ENCODE data around the genes MRTFB and BMERB1.

DNA sequence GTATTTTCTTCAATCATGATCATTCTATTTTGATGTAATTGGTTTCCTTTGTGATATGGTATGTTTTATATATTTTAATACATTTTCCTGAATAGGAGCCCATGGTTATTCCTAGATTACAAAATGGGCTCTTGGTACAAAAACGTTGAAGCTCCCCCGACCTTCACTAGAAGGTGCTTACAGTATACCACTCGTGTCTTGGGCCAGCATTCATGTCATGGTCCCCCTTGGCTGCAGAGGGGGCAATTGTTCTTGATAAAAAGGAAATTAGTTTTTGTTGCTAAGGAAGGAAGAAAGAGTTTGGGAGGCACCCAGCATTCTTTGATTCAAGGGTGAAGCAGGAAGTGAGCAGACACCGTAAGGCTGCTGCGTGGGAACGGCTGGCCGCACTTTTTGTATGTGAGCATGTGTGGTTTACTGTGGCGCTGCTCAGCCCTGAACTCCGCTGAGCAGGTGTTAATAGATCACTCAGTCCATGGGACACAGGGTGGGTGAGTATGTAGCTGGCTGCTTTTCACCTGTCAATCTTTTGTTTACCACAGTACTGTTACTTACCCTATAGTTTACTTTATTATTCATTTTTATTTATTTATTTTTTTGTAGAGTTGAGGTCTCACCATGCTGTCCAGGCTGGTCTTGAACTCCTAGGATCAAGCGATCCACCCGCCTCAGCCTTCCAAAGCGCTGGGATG lies 103.6 kb downstream of the SNX29 start:
- CAGE, long polyA plus RNA, result no peak
- RRBS, result no CpG with 5 or more reads among the region's 12 CpGs

DNA sequence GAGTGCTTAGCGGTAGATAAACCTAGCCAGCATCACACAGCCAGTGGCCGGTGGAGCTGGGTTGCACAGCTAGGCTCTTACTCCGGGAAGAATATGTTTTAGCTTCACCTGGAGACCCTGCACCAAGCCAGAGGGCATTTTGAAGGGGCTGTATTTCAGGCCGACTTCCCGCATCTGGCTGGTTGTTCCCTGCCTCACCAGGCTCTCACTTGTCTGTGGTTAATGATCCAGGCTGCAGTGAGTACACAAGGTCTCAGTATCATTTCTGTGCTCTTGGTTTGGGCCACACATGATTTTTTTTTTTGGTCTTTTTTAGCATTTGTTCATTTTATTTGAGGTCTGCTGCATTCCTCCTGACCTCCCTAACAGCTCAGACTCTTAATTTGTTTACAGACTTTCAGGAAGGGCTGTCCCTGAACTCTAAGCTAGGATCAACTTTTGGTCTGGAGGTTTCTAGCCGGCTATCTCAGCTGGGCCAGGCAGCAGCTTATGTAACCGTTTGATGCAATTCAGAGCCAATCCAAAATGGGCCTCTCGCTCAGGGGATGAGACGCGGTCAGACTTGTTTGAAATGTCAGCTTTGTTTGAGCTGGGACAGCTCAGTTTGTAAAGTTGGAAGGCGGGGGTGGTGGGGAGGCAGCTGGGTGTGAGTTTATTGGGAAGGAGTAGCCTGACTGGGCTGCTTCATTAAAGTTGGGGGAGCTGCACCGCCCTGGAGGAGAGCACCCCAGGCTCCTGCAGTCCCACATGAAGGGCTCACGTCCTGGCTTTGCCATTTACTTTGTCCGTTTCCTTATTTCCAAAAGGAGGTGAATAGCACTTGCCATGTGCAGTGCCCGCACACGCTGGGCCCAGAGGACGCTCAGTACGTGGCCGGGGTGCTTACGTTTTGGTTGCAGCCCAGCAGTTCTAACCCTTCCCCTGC lies 121.0 kb downstream of the SNX29 start:
- CAGE, long polyA plus RNA, result no peak
- RRBS, result no CpG with 5 or more reads among the region's 20 CpGs

DNA sequence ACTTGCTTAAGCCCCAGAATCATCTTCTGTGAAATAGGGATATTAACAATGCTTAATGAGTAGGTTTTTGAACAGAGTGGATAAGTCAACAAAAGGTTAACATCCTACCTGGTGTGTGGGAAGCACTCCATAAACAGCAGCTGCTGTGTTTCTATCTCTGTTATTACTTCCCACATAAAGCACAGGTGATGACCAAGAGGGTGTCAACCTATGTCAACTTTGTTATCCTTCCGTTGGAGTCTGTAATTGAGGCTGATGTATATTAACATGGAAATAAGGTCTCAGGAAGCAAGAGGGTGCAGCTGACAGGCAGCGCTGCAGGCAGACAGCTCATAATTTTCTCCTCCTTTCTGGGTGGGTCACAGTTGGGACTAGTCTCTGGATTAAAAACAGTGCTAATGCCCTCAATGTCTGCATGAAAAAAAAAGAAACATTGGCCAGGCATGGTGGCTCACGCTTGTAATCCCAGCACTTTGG lies 269.4 kb downstream of the SNX29 start:
- CAGE, long polyA plus RNA, result no peak
- RRBS, result no CpG with 5 or more reads among the region's 3 CpGs

DNA sequence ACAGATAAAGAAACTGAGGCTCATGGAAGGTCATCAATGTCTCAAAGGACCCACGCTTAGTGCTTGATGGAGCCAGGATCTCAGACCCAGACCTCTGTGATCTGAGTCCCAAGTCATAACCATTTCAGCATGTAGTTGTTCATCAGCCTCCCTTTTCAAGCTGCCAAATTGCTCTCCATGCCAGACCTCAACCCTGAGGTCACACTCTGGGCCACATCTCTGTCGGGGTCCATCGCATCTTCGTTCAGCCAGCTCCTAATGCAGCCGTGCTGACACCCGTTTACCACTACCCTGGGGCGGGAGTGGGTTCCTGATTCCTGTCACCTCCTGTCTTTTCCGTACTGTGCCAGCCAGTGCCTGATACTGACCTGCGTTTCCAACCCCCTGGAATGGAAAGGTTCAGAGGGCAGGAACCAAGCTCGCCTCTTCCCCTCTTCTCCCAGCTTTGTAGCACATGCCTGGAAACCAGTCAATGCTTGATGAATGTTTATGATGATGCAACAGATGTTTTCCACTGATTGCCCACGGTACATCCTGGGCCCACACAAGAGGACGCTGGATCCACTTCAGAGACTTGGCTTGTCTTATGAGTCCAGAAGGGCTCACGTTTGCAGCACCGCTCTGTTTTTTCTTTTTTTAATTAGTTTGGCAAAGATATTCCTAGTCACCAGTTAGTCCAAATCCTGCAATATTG lies 262.1 kb downstream of the CPPED1 start:
- CAGE, long polyA plus RNA, result no peak
- RRBS, result no CpG with 5 or more reads among the region's 14 CpGs

GRCh38 chr16:12552352-12552864 lies 251.3 kb downstream of the CPPED1 start:
- CAGE, long polyA plus RNA, result no peak
- RRBS, result no CpG with 5 or more reads among the region's 8 CpGs

DNA sequence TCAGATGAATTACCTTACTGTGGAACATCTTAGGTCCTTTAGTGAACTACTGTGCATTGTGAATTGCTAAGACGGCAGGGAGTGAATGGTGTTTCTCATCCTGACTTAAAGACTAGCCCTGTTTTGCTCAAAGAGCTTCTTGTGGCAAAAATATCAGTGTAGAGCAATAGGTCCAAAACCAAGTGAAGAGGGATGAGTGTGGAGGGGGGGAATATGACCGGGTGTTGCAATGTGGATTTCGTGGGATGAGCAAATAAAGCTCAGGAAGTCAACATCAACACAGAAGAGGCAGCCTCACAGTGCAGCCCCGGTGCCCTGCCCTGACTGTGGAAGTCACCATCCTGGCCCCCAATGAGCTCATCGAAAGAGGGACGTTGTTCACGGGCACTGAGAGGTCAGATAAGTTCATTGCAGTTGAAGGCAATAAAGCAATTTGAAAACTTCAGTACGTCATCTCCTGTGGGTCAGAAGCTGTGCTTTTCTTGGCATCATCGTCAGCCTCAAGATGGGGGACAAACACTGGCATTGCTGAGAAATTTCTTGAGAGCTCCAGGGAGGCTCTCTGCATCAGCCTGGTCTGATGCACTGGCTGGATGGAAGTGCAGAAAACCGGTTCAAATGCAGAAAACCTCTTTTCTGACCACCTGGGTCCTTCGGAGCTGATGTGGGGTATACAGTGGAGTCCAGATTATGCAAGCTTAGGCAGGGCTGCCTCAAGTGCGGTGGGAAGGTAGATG lies 159.7 kb downstream of the CPPED1 start:
- CAGE, long polyA plus RNA, result no peak
- RRBS, result 2% methylated on average over 3 of the region's 12 CpGs

DNA sequence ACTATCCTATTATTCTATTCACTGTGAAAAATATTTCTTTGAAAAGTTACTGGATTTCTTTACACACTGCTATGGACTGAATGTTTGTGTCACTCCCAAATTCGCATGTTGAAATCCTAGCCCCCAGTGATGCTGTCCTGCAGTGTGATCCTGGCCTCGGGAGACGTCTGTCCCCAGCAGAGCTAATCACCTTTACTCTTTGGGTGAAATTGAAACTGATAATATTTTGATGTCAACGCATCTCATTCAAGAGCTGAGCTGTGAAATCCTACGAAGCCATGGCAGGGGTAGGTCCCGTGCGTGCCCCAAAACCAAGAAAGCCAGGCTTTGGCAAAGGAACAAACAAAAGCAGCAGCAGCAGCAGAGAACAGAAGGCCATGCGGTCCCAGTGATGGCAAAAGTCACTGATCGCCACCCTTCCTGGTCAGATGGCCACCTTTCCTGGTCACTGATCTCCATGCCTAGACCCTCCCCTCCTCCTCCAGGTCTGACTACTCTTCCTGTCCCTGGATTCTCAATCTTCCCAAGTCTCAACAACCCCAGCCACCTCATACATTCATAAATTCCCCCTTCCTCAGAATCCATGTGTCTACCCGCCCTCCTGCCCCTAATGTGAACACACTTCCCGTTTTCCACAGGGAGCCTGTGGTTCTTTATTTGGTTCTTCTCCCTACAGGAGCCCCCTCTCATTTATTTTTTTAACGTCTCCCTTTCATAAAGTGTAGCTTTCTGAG lies 50.4 kb downstream of the CPPED1 start:
- CAGE, long polyA plus RNA, result no peak
- RRBS, result no CpG with 5 or more reads among the region's 12 CpGs

GRCh38 chr16:13623737-13623962 lies 296.3 kb upstream of the ERCC4 start:
- CAGE, long polyA plus RNA, result no peak
- RRBS, result no CpG with 5 or more reads among the region's 3 CpGs

DNA sequence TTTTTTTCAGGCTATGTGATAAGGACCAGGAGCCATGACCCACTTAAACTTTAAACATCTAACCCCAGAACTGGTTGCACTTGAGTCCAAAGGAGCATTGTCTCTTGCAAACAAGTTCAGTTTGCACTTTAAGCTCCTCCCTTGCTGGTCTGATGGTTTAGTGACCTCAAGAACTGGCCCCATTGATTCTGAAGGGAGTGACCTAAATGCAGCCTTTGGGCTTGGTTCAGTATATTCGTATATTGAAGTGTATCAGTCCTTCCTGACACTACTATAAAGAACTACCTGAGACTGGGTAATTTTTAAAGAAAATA lies 75.3 kb downstream of the ERCC4 start:
- CAGE, long polyA plus RNA, result no peak
- RRBS, result no CpG with 5 or more reads among the region's 1 CpG

DNA sequence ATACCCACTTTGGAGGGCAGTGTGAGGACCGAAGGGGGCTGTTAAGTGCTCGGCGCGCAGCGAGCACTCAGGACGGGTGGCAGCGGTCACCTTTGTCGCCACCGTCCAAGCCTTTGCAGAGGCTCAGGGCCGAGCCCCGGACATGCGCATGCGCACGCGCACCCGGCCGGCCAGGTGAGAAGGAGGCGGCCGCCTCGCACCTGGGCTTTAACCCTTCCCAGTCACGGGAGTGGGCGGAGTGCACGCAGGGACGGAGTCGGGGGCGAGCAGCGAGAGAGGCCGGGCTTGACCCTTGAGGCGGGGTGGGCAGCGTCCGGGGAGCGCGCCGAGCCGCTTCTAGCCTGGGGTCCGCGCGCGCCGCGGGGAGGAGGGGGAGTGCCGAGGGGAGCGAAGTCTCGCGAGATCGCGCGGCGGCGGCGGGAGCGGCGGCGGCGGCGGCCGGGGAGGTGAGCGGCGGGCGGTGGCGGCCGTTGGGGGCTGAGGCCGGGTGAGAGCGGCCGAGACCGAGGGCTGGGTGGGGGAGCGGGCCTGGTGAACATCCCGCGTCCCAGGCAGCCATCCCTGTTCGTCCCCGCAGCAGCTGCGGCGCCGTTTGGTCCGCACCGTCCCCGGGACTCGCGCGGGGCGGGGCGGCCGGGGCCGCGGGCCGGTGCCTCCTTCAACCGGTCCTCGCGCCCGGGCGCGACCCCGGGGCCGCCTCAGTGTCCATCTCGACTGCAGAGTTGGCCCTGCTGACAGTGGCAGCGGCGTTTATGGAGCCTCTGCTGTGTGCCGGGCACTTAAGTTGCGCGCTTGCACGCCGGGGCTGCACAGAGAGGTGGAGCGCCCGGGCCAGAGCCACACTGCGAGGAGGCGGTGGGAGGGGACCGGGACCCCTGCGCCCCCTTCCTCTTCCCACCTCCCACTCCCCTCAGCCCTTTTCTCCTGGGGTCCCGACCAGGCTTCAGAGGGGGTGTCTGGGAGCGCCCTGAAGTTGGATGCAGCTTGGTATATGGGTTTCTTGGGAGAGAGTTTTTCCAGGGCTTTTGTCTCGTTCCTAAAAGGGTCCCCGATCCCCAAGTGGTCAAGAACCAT lies at the start of gene MRTFB:
Gene MRTFB (plus strand): TSS at position 400 of the 1,074 bp plus-strand sequence.
- CAGE, long polyA plus RNA, result no peak
- RRBS, result 3% methylated on average over 23 of the region's 112 CpGs

- CAGE, long polyA plus RNA, result no peak
- RRBS, result no CpG with 5 or more reads among the region's 7 CpGs
These were observed 16.9 kb downstream of the MRTFB start for GRCh38 chr16:14087935-14088602.

DNA sequence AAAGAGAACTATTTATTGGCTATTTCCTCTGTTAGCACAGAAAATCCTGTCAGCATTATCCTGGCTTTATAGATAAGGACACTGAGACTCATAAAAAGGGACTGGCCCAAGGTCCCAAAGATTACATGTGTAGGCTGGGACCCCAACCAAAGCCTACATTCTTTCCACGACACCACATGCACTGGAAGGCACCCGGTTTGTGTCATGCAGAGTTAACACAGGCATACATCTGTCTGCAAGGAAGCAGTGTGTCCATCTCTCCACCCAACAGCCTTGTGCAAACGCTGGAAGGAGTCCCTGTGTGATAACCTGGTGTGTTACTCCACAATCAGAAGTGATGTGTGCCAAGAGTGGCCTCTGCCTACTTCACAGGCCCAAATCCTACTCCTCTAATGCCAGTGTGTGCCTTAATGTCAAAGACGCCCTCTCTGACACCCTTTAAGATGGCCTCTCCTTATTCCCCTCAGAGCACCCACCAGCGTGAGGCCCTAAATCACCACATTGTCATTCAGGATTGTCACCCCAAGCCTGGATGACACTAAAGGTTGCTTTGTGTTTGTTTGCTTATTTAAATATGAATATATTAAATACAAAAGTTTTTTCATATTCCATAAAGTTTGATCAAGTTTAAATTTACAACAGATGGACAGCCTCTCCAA lies 139.7 kb downstream of the PARN start:
- CAGE, long polyA plus RNA, result no peak
- RRBS, result no CpG with 5 or more reads among the region's 5 CpGs

DNA sequence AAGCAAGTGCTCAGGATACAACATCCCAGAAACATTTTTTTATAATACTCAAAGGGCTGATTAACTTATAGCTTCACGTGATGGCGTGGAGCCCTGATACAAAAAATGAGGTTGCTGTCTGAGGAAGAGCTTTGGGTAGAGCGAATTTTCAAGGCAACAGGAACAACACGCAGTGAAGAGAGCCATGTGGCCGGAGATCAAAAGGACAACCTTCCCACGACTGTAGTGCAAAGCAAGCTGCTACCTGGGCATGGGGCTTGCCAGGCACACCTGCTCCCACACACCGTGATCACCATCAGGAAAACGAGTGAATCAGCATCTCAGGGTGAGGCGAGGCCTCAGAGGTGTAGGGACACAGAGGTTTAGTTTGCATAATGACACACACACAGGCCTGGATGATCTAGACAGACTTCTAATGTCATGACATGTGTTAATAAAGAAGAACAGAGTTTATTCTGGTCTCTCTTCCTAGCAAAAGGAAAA lies 65.8 kb downstream of the PARN start:
- CAGE, long polyA plus RNA, result no peak
- RRBS, result no CpG with 5 or more reads among the region's 9 CpGs

DNA sequence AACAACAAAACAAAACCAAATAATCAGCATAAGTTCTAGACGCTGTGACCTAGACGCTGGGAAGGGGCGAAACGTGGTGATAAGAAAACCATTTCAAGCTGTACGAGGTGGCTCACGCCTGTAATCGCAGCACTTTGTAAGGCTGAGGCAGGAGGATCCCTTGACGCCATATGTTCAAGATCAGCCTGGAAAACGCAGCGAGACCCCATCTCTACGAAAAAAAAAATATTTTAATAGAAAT lies 559 bp upstream of the BFAR start:
- CAGE, long polyA plus RNA, result no peak
- RRBS, result no CpG with 5 or more reads among the region's 11 CpGs

GRCh38 chr16:14667444-14668390 lies 26.4 kb downstream of the PLA2G10 start:
- CAGE, long polyA plus RNA, result no peak
- RRBS, result 60% methylated on average over 3 of the region's 17 CpGs

- CAGE, long polyA plus RNA, result no peak
- RRBS, result no CpG with 5 or more reads among the region's 20 CpGs
These were observed 53.0 kb upstream of the RRN3 start for GRCh38 chr16:15146796-15147731.

DNA sequence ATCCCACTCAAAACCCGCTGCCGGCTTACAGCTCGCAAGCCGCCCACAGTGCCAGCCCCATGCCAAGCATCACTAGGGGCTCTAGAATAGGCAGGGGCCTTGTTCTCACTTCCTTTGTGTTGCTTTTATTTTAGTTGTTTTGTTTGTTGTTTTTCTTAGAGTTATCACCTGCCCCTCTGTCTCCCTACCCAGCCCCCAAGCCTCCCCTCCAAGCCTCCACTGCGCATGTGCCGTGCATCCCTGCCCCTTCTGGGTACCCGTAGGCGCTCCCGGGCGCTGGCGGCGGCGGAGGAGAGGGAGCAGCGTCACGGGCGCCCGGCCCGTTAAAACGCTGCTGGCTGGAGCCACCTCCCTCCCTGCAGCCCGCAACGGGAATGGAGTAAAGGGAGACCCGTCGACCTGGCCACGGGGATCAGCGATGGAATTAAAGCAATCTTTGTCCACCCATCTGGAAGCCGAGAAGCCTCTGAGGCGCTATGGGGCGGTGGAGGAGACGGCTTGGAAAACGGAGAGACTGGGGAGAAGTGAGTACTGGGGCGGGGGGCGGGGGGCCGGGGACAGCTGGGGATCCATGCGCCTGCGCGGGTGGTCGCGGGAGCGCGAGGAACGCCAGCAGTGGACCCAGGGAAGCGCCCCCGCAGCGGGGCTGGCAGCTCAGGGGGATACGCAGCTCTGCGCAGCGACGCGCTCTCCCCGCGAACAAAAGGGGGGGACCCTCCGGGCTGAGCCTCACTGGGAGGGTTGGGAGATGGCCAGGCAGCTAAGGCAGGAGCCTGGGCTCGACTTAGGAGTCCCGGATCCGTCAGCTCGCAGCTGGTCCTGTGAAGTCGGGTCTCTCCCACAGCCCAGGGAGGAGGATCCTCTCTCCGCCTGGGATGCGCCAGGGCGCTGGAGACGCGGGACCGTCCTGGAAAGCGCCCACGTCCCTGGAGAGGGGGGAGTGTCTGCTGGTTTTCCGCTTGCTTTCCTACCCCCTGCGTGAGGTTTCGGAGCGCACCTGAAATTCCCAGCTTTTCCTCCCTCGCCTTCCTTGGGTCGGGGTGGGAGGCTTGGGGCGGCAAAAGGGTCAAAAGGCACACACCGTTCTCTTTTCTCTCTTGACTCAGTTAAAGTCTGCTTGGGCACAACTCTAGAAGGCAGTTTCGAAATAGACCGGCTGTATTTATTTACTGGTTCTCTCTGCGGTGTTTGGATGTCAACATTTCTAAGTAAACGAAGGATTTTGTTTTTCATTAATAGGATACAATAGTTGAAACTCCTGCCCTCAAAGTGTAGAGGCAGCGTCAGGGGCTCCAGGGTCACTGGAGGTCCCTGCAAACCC lies at the start of gene BMERB1:
Gene BMERB1 (plus strand): TSS at position 353 of the 1,321 bp plus-strand sequence.
- CAGE, long polyA plus RNA, result no peak
- RRBS, result 2% methylated on average over 12 of the region's 78 CpGs

- CAGE, long polyA plus RNA, result no peak
- RRBS, result no CpG with 5 or more reads among the region's 7 CpGs
These were observed 53.2 kb downstream of the BMERB1 start for GRCh38 chr16:15487561-15488051.

DNA sequence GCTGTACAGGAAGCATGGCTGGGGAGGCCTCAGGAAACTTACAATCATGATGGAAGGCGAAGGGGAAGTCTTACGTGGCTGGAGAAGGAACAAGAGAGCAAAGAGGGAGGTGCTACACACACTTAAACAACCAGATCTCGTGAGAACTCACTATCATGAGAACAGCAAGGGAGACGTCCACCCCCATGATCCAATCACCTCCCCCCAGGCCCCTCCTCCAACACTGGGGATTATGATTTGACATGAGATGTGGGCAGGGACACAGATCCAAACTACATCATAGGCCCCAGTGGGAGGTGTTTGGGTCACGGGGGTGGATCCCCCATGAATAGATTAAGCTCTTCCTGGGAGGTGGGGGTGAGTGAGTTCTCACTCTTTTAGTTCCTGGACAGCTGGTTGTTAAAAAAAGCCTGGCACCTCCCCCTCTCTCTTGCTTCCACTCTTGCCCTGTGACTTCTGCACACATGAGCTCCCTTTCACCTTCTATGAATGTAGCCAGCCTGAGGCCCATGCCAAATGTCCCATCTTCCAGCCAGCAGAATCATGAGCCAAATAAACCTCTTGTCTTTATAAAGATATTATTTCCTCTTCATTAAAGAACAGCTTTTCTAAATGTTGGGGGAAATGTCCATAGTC lies 79.2 kb downstream of the MARF1 start:
- CAGE, long polyA plus RNA, result no peak
- RRBS, result no CpG with 5 or more reads among the region's 5 CpGs

DNA sequence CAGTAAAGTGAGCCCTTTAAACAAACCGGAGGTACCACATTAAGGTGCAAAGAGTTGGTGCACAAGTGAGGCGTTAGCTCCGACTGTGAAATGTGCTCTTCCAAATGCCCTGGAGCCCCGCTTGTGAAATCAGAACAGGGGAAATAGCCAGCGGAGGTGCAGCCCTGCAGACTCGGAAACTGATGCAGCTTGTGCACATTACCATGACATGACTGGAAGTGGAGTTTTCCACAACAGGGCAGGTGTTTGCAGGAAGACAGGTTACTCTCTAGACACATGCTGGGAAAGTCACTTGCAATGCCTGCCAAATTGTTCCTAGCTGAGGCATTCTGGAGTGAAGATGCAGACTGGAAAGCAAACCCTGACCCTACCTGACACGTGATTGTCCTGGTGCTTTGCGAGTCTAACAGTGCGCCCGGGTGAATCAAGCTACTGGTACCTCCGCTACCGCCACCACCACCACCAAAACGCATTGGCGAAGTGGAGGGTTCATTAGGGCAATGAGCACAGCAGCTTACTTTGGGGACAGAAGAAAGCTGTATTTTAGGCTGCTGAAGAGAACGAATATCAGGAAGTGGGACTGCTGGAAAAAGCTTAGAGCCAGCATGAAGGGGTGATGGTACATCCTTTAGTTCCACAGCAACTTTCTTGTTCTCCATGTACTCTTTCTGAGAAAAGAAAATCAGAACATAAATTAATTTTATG lies 7.1 kb downstream of the MARF1 start:
- CAGE, long polyA plus RNA, result no peak
- RRBS, result no CpG with 5 or more reads among the region's 15 CpGs